Foreskin fibroblast (primary cell): ENCODE measurements around the gene FBXO21.

- RRBS: no CpG with 5 or more reads among the region's 15 CpGs
These were observed 81.6 kb upstream of the MED13L start for GRCh38 chr12:116358600-116359933.

DNA sequence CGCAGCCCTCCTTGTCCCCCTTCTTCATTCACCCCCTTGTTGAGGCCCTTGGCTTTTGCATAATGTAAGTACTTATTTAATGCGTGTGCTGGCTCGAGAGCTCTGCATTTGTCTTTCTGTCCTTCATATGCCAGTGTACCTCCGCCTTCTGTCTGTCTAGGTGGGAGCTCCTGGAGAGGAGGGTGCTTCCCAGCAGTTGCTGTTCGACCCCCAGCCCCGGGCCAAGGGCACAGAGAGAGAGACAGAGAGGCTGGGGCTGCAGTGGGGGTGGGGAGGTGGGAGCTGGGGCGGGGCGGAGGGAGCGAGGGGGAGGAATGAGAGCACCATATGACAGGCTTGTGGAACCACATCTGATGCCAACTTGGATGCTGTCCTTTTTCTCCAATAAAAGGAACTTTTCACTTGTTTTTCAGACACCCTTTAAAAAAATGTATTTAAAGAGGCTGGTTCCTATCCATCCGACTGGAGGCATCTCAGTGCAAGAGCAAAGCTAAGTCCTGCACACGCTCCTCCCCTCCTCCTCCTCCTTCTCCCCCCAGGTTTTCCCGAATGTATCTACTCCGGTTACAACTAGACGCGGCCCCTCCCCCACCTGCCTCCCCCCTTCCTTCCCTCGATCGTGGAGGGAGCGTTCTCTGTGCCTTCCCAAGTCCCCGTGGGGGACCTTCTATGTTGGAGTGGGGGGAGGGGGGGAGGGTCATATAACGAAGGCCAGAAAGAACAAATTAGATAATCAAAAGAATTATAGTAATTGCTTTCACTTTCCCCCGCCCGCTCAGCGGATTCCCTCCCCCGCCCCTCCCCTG is 25.4 kb upstream of the MAP1LC3B2 start:
- RRBS: no CpG with 5 or more reads among the region's 24 CpGs

DNA sequence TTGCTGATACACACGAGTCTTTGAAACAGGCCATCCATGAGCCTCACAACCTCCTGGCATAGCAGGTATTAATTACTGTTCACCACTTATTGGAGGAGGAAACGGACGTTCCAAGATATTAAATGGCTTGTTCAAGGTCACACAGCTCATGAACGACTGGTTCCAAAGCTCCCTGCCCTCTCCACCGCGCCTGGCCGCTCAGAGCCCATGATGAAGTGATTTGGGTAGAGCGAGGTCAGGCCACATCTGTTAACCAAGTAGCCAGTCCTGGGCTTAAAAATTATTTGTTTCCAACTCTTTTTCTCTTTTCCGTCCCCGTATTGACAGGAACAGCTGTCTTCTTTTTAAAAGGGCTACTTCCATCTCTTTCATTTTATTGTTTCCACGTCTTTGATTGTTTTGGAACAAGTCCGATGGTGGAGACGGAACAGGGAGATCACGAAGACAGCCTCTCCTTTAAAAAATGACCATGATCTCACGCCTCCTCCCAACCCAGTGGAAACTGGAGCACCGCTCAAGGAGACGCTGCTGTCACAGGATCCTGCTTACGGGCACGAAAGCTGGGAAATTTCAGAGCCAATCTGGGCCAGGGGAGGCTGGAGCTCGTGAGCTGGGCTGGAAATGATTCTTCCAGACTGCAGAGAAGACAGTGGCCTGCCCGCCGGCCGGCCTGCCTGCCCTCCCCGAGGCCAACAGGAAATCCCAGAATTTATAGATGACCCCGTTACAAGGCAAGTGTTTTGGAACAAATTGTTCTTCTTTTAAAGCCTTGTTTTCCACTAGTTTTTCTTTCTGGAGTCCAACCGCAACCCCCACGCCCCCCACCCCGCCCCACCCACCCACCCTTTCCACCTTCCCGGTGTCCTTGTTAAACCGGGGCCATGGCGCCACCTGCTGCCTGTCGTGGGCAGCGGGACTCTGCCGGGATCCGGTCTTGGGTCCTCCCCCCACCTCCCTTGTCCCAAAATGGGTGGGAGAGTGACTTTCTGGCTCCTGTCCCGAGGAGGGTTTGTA is 40.1 kb downstream of the MAP1LC3B2 start:
- RRBS: 2% methylated on average over 5 of the region's 36 CpGs

DNA sequence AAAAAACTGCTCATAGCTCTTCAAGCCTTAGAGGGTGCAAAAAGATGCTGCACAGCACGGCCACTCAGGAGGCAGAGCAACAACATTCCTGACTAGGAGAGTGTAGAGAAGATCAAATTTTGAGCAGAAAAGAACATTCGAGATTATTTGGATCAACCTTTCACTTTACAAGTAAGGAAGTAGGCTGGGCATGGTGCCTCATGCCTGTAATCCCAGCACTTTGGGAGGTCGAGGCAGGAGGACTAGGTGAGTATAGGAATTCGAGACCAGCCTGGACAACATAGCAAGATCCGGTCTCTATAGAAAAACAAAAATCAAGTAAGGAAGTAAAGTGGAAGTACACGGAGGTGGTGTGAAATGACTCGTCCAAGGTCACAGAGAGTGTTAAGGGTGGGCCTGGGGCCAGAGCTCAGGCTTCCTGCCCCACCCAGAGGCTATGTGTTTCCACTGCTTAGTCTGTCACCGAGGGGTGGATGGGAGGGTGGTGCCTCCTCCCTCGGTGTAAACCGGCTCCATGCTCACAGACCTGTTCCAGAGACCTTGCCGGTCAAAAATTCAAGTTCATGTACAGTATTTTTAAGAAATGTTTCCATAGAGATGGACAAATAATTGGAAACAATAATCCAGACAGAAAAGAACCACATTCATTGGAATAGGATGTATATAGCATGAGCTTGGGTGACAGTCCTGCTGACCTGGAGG is 51.9 kb downstream of the MAP1LC3B2 start:
- RRBS: no CpG with 5 or more reads among the region's 11 CpGs

- RRBS: 2% methylated on average over 7 of the region's 26 CpGs
These were observed 79.4 kb downstream of the SPRING1 start for GRCh38 chr12:116658224-116659122.

DNA sequence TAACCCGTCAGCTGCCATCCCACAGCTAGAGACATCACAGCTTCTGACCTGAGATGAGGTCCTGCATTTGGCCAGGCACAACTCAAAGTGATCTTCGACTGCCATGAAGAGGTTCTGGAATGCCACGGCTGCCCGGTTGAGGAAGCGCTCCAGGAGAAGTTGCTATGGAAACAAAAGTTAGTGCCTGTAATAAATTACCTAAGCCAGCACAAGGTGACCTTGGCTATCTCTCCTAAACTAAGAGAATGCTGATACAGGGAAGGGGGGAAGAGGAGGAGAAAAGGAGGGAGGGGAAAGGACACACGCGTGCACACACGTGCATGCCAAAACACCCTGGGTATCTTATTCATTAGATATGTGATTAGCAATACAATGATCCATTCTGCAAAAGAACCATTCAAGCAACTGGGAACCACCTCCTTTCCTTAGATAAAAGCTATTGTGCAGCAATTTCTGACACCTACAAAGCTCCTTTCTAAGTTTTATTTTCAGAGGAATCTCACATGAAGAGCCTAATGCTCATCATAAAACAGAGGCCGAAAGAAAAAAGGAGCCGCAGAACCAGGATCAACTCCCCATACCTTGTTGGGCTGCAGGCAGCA is 18.1 kb downstream of the SPRING1 start:
- RRBS: no CpG with 5 or more reads among the region's 10 CpGs

GRCh38 chr12:117042152-117042717 is 57.0 kb downstream of the TESC start:
- RRBS: no CpG with 5 or more reads among the region's 16 CpGs

DNA sequence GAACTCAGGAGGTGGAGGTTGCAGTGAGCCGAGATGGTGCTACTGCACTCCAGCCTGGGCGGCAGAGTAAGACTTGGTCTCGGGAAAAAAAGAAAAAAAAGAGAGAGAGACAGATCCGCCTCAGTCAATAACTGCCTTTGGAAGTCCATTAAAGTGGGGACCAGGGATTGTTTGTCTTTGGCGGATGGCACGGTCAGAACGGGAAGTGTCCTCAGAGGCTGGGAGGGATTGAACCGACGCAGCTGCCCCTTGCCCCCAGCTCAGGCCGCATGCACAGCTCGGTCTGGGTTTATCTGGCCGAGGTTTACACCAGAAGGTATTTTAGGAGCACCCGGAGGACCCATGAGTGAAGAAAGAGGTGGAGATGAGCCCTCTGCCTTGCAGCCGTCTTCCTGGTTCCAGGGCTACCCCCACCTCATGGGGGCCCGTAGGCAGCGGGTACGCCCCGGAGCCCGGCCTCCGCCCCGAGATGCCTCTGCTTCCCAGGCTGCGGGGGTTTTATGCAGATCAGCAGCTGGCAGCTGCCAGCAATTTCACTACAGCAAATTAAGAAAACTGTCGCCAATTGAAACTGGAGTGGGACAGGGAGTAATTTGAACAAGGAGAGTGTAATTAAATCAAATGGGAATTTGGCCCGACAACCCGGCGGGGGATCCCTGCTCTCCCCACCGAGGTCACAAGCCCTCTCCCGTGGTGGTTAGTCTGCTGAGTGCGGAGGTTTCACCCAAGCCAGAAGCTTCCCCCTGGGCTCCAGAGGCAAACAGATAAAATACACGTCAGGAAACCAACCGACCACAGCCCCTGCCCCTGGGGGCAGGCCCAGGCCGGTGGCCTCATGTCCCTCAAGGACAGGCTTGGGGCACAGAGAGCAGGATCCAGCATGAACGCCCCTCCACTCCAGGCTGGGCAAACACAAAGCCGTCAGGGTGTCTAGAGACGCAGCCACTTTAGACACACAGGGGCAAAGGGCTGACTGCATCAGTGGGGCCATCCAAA is 54.1 kb downstream of the TESC start:
- RRBS: 42% methylated on average over 5 of the region's 35 CpGs

DNA sequence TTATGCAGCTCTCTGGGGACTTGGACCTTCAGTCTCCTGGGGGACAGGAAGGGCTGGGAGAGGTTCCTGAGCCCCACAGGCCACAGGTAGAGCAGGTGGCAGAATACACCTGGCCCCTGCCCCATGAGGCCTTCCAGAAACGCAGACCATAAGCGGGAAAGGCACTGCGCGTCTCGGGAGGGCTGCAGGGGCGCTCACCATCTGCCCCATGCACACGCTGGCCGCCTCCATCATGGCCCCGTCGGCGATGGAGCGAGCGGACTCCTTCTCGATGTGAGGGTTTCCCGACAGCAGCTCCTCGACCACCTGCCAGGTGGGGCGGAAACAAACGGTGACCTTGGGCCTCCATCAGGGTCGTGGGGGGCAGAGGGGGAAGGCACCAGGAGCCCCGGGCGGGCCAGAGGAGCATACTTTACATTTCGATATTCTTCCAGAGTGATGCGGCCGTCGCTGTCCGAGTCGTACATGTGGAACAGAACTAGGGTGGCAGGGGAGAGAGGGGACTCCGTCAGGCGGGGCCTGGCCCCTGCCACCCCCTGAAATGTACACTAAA is 52.8 kb downstream of the TESC start:
- RRBS: 29% methylated on average over 2 of the region's 29 CpGs

GRCh38 chr12:117130269-117130577 is 31.0 kb upstream of the TESC start:
- RRBS: no CpG with 5 or more reads among the region's 1 CpG

DNA sequence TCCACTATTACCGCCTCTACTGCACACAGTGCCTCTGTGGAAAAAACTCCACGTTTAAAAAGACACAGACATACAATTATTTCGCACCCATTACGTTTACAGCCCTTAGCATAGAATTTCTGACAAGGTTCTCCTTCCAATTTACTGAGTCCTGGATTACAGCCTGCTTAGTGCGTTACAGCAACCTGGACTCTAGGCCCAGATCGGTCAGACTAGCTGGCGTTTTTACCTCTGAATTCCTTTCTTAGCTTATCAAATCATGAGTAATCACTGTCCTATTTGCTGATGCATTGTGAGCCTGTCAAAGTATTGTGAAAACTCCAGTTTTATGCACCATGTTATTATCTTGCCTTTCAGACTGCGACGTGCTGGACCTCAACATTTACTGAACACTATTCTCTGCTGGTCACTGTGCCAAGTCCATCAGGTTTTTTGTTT is 31.4 kb downstream of the FBXO21 start:
- RRBS: no CpG with 5 or more reads among the region's 9 CpGs

GRCh38 chr12:117190132-117190882 is at the start of gene FBXO21:
Gene FBXO21, minus strand, starts transcription at chr12:117190470.
- RRBS: 1% methylated on average over 33 of the region's 78 CpGs

DNA sequence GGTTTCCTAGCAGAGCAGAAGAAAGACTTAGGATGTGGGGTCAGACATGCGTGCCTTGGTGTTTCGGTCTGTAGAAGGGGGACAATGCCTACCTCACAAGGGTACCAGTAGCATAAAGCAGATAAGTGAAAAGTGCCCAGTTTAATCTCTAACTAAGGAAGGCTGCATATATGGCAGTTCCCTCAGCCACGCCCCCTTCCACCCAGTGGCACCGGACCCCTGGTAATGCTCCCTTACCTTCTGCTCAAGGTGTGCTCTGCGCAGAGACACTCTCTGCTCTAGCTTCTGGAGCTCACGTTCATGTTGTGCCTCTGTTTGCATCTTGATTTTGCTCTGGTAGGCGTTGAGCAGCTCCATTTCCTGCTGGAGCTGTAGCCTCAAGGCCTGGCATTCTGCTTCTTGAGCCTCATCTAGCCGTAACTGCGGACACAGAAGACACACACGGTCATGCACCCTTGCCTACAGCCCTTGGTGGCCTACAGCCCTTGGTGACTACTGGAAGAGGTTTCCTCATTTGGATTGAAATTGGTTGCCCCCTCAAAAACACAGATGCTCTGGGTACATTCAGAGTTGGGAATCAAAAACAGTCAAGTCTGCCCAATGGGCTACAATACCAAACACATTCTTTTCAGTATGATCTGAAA is 16.2 kb downstream of the PEBP1 start:
- RRBS: no CpG with 5 or more reads among the region's 10 CpGs

GRCh38 chr12:118373015-118373368 is 285 bp upstream of the TAOK3 start:
- RRBS: 2% methylated on average over 3 of the region's 21 CpGs

DNA sequence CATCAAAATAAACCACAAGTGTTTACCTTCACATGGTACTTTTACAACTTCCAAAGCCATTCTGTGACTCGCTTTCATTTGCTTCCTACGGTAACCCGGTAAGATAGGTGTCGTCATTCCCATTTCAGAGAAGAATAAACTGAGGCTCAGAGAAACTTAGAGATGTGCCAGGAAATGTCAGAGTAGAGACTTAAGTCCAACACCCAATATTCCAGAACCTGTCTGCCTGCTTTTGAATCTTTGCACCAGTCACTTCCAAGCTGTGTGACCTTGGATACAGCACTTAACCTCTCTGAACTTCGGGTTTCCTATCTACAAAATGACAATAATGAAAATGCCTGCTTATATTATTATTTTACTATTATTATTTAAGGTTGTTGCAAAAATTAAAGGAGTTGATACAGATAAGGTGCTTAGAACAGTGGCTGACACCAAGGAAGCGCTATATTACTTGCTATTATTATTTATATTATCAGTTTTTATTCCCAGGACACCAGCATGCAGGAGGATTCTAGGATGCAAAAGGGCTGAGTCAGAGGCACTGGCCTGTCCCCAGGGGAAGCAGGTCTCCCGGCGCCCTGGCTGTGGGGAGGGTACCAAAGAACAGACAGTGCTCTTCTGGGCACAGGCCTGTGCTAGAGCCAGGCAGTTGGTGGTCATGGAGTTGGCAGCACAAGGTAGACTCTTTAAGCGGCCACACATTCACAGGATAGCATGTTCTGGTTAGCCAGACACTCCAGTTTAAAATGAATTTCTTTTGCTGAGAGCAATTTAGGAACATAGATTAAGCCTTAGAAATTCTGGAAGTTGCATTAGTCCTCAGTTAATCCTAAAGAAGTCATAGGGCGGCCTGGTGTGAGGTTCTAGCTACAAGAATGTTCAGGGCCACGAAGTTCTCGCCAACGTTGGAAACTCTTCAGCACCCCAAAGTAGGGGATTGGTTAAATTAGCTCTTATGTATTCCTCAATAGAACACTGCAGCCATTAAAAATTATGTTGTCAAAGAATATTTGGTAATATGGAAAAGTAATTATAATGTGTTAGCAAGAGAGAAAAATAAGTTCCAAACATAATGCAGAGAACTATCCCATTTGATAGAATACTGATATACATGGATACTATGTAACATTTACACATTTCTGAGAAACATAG is 5.5 kb downstream of the HSPB8 start:
- RRBS: no CpG with 5 or more reads among the region's 13 CpGs

DNA sequence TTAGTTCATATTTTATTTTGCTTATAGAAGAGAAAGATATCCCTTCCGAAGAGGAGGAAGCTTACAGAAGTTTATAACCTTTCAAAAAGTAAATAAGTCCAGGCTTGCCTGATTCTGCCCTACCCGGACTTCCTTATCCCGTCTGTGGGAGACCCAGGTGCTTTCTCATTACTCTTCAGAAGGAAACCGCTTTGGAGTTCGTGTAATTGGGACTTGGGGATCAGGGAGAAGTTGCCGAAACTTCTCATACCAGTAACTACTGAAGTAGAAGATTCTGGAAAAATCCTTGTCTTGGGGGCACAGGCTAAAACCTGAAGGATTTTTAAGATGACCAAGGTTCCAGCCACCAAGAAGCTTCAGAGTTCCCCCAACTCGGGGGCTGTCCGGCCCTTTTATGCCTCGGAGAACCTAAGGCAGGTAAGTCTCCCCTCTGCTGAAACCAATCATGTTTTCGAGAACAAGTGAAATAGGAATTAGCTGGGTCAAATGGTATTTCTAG is 370 bp downstream of the CCDC60 start:
- RRBS: no CpG with 5 or more reads among the region's 10 CpGs

DNA sequence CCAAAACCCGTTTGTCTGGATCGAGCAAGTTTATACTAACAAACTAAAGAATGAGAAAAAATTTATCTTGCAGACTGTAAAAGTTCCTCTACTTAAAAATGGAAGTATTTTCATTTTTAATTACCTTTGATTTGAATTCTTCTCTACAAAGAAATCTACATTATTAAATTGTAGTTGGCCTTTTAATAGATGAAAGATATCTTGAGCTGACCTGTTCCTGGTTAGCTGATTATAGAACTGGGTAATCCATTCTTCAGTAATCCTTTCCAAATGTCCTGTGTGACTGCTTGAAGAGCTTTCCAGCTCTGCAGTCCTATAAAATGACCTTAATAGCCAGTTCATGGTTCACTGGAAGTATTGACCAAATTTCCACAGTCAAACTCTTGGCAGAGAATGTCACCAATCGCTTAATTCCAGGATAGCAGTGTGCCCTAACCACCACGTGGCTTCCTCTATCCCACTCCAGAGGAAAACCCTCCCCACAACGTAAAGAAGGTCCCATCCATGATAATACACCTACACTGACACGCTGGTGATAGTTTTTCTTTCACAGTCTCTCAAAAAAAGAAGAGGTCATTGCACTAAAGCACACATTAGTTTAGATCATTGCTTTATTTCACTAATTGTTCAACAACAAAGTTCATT is 17.4 kb downstream of the PRKAB1 start:
- RRBS: no CpG with 5 or more reads among the region's 6 CpGs

DNA sequence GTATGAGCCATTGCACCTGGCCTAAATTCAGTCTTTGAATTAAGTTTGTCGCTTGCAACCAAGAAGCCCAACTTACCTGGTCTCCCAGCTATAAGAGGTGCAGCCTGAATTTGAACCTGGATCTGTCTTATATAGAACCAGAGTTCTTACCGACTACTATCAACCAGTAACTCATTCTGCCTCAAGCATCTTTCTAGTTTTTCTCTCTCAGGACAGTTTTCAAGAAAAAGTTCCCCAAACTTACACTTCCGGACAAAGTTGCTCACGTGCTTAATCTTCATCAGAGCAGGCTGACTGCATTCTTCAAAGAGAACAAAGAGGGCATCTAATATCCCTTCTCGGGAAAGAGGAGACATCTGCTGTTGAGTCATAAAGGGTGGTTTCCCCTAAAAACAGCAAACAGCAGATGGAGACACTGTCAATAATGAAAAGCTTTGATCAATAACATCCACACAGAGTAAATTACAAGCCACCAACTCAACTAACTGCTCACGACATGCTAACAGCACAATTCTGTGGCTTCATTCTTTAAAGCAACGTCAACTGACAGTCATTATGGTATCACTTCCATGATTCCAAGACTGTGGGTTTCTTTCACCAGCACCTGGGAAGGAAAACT is 8.2 kb downstream of the CIT start:
- RRBS: no CpG with 5 or more reads among the region's 7 CpGs

GRCh38 chr12:119989939-119990372 is 920 bp downstream of the BICDL1 start:
- RRBS: 3% methylated on average over 31 of the region's 41 CpGs

GRCh38 chr12:120007261-120007797 is 18.3 kb downstream of the BICDL1 start:
- RRBS: no CpG with 5 or more reads among the region's 4 CpGs